Placental pericyte (primary cell): ENCODE measurements around a stretch of chr17.

DNA sequence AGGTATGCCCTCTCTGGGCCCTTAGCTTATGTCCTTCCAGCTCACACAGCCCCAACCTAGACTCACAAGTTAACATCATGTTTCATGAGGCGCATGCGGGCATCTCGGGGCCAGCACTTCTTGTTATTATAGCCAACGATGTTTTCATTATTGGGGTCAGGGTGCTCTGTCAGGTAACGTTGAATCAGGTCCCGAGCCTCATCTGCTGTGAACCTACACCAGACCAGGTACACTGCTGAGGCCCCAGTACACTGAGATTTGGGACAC lies 11.1 kb downstream of the PRPF8 start:
- CAGE, long polyA plus RNA, result no peak

- CAGE, long polyA plus RNA, result no peak
These were observed 5.1 kb downstream of the PRPF8 start for GRCh38 chr17:1679510-1680039.

DNA sequence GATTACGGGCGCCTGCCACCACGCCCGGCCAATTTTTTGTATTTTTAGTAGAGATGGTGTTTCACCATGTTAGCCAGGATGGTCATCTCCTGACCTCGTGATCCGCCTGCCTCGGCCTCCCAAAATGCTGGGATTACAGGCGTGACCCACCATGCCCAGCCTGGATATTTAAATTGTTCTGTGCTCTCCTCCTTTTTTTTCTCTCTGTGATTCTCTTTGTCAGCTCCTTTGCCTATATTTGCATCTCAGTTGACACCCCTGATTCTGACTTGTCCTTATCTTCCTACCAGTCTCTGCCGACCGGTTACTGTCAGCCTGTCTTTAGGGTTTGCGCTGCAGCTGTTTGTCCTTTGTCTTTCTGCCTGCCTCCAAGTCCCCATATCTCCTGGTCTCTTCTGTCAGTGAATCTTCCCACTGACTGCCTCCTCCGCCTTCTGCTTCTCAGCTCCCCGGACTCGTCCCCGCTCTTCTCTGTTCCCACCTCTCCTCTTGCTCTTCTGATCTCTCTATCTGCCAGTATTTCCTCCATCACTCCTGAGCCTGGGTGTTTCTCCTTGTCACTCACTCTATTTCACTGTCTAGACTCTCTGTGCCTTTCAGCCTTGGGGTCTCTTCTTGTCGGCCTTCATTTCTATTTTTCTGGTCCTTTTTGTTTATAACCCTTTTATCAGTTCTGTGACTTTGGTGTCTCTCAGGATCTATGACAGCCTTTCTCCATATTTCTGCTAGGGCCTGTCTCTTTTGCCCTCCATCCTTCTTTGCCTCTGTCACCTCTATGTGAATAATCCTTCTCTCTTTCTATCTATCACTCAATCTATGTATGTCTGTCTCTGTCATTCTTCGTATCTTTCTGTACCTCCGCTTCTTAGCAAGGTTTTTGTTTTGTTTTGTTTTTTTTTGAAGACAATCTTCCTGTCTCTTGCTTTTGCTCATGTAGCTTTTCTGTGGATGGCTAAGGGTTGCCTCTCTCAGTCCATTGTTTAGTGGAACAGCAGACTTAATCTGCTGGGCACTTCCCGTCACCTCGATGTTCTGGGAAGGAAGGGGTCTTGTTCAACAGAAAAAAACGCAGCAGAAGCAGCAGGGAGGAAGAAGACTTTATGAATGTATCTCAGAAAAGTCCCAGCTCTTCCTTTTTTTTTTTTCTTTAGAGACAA lies 5.0 kb downstream of the TLCD2 start:
- CAGE, long polyA plus RNA, result no peak

GRCh38 chr17:1727939-1728593 lies 3.6 kb downstream of the WDR81 start:
- CAGE, long polyA plus RNA, result no peak

- CAGE, long polyA plus RNA, result no peak
These were observed 5.6 kb downstream of the WDR81 start for GRCh38 chr17:1729856-1730668.

DNA sequence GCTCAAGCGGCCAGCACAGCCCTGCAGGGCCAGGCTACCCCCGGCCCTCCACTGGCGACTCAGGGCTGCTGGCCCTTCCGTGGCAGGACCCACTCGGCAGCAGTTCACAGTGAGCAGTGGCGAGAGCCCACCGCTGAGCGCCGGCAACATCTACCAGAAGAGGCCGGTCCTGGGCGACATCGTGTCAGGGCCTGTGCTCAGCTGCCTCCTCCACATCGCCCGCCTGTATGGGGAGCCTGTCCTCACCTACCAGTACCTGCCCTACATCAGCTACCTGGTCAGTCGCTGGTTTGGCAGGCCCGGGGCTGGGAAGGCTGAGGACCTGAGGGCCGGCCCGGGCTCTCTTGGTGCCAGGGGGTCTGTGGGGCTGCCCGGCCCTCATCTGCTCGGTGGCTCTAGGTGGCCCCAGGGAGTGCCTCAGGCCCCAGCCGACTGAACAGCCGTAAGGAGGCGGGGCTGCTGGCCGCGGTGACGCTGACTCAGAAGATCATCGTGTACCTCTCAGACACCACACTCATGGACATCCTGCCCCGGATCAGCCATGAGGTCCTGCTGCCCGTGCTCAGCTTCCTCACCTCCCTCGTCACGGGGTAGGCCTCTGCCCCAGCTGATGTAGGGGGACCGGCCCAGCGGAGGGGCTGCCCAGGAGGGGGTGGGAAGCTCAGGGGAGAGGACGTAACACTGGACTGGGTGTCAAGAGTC lies 6.3 kb downstream of the WDR81 start:
- CAGE, long polyA plus RNA, result no peak

DNA sequence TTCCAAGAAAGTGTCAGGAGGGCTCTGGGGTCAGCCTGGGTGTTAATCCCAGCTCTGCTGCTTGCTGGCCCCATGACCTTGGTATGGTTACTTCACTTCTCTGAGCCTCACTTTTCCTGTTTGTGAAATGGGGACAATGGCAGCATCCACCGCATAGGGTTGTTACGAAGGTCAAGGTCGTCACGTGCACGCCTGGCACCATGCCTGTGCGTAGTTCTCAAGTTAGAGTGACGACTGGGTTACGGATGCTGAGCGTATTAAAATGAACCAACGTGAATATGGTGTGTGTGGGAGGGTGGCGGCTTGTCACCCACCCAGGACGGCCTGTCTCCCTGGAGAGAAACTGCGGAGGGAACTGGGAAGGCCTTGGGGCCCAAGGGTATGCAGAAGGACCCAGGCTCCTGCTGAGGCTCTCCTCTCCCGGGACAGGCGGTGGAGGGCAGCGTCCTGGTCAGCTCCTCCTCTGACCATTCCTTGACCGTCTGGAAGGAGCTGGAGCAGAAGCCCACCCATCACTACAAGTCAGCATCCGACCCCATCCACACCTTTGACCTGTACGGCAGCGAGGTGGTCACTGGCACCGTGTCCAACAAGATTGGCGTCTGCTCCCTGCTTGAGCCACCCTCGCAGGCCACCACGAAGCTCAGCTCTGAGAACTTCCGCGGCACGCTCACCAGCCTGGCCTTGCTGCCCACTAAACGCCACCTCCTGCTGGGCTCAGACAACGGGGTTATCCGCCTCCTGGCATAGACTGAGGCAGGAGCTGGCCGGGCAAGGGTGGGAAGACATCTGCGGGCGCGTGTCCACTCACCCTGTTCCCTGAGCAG lies 5.5 kb upstream of the SERPINF2 start:
- CAGE, long polyA plus RNA, result no peak

DNA sequence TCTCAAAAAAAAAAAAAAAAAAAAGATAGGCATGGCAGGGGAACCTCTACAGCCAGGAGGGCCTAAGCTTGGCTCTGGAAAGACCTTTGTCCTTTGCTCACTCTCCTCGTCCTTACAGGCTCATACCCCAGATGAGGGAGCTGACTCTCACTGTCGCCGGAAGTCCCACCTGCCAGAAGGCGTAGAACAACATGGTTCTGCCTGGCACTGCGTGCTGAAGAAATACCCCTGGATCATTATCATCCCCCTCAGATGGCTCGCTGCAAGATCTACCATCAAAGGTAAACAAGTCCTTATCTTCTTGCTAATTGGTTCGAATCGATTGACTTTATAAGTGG lies 29.7 kb downstream of the RTN4RL1 start:
- CAGE, long polyA plus RNA, result no peak

- CAGE, long polyA plus RNA, result no peak
These were observed 25.4 kb downstream of the RTN4RL1 start for GRCh38 chr17:1999601-2000348.

- CAGE, long polyA plus RNA, result no peak
These were observed 6.5 kb downstream of the HIC1 start for GRCh38 chr17:2061206-2061920.

DNA sequence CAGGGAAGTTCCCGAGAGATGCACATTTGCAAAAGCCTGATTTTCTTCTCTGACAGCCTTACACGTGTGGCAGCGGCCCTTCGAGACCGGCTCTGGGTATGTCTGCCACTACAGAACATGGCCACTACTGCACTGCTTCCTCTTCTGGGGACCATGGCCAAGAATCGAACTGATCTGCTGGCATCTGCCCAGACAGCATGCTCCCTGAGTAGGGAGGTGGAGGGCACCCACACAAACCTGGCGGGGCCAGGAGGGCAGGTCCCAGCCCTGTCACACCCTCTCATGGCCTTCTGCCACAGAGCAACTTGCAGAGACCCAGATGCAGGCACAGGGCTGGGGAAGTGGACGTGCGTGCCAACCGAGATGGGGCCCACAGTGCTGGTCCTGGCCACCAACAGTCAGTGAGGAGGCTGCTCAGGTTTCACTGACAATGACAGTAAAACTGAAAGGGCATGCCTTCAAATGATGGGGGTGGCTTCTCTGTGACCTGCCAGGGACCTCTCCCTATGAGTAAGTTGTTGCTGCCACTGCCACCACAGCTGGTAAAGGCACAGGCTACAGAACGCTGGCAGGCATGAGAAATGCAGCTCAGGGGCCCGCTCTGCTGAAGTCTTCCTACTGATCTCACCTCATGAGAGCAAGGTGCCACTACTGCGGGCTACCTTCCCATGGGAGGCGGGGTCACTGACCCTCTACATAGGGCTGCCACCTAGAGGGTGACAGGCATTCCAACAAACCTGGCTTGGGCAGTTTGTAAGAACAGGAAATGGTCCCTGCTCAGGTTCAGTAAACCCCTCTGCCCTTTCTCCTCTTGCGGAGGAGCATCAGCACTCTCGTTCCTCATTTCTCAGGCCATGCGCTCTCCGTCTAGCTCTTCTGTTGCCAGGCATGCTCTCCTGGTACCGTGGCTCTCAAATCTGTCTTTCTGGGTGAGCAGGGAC lies 15.5 kb downstream of the HIC1 start:
- CAGE, long polyA plus RNA, result no peak

DNA sequence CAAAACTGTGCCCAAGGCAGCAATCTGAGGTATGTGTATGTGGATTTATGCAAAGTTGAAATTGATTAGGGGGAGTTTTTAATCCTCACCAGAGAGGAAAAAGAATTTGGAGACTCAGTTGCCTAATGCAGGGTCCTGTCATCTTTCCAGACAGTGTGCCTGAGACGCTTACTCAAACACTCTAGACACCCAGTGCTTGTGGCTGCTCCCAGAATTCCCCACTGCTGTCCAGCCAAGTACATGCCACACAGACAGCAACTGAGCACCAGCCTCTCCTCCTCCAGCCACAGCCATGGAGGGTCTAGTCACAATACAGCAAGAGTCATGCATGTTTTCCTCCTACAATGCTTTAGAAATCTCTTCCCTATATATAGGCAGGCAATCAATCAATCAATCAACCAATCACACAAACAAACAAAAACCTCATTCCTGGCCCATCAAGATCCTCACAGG lies 118.1 kb downstream of the HIC1 start:
- CAGE, long polyA plus RNA, result no peak

- CAGE, long polyA plus RNA, result no peak
These were observed 119.2 kb downstream of the HIC1 start for GRCh38 chr17:2173943-2174586.

- CAGE, long polyA plus RNA, result no peak
These were observed 122.4 kb downstream of the HIC1 start for GRCh38 chr17:2177146-2177911.

DNA sequence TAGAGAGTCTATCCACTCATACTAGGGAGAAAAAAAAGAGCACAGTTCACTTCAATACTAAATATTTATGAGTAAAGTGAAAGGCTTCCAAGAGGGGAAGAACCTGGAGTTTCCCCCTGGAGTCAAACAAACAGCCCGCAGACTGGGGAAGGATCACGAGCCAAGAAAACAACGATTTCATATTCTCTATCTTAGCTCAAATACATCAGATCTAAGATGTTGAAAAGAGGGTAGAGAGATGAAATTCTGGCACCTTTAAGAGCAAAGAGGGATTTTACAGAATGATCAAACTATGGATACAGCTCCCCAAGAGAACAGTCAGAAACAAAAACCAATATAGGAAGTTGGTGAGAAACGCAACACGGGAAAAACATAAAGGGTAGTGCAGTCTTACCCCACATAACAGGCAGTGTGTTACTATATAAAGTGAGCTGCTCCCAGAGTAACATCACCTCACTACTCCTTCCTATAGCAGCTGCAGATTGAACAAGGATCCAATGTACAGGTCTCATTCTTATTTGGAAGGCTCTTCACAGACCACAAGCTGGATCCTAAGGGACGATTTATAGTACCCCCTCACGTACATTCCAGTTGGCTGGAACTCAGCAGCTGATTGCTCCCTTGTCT lies 39.8 kb downstream of the SMG6 start:
- CAGE, long polyA plus RNA, result no peak

- CAGE, long polyA plus RNA, result no peak
These were observed 3.4 kb downstream of the TSR1 start for GRCh38 chr17:2332755-2333374.

DNA sequence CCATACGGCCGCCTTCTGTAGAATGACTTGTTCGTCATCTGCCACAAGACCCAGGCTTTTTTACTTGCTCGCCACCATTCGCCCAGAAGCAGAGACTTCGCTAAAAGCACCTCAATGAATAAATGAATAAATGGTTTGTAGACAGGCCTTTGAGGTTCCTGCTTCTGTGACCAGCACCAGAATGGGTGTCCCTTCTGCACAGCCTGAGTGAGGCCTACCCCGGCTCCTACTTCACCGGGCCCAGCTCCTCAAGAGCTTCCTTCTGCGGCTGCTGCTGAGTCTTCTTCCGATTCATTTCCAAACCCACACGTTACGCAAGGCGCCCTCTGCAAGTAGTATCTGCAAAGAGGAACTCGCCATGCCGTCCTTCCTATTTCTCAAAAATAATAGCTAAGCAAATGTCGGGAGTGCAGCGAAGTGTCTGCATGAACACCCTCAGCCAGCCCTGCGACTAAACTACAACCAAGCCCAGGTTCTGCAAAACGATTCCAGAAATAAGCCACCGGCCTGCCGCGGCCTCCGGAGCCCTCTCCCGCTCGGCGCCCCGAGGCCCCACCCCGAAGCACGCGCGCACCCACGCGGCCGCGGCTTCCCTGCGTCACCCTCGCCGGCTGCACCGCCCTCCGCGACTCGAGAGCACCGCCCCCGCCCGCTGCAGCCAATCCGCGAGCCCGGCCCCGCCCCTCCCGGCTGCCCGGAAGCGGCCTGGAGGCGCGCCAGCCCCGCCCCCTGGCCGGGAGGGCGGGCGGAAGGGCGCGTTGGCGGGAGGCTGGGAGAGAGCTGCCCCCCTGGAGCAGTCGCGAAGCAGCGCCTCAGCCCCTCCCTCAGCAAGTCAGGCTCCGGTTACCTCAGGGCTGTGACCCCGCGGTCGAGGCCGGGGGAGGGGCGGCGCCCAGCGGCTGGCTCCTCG lies 8.5 kb downstream of the MNT start:
- CAGE, long polyA plus RNA, result no peak

DNA sequence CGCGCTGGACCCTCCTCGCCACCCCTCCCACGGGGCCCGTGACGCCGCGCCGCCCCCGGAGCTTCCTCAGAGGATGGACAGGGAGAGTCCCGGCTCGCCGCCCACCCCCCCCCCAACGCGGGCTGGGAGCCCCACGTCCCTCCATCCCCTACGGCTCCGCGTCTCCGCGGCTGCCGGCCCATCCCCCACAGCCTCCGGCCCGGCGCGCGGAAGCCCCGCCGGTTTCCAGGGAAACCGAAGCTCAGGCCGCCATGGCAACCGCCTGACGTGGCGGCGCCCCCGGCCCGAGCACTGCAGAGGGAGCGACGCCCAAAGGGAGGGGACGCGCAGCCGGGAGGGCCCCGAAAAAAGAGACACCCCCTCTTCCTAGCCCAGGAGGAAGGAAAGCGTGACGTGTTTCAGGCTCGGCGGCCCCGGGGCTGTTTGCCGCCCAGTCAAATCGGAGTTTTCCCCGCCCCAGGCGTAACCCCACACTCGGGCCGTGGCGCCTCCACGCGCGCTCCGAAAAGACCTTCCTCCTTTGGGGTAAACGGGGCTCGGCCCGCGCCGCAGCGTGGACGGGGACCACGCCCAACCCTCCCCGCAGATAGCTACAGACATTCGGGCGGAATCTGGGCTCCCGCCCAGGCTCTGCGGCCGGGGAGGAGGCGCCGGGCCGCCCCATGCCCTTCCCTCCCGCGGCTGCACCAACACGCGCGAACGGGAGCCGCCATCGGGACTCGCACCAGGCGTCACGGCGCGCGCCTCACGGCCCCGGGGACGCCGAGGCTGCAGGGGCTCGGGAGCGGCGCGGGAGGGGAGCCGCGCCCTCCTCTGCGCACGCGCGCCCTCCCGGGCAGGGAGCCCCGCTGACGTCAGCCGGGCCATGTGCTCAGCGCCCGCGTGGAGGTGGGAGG lies 7.6 kb downstream of the MNT start:
- CAGE, long polyA plus RNA, result no peak

GRCh38 chr17:2396350-2397387 lies 4.2 kb downstream of the MNT start:
- CAGE, long polyA plus RNA, result no peak

GRCh38 chr17:2399155-2399846 lies 1.6 kb downstream of the MNT start:
- CAGE, long polyA plus RNA, result no peak